AG10803 (cell line): ENCODE measurements around the genes TUSC1 and RIGI.

DNA sequence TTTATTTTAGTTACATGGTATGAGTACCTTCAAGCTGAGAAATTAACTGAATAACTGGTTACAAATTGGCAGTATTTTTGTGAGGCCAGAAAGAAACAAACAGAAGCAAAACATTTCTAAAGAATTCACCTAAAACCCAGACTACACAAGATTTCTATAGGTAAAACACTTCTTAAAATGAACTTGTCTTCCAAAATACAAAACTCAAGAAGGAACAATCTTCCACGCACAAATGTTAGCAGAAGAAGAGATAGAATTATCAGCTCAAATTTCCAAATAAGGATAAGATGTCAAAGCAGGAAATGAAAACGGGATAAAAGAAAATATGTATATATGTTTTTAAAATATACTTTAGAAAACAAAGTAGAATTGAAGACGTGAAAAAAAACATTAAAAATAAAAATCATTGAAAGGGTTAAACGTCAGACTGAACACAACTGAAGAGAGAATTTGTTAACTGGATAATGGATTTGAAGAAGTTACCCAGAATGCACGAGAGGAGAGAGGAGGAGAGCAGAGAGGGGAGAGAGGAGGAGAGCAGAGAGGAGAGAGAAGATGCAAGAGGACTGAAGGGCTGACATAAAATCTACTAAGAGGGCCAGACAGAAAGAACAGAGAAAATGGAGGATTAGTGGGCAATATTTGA, 68.6 kb downstream of the CDKN2A start:
- RRBS = no CpG with 5 or more reads among the region's 5 CpGs

- RRBS = no CpG with 5 or more reads among the region's 2 CpGs
Measured at GRCh38 chr9:21986811-21987123, 12.1 kb upstream of the CDKN2A start.

DNA sequence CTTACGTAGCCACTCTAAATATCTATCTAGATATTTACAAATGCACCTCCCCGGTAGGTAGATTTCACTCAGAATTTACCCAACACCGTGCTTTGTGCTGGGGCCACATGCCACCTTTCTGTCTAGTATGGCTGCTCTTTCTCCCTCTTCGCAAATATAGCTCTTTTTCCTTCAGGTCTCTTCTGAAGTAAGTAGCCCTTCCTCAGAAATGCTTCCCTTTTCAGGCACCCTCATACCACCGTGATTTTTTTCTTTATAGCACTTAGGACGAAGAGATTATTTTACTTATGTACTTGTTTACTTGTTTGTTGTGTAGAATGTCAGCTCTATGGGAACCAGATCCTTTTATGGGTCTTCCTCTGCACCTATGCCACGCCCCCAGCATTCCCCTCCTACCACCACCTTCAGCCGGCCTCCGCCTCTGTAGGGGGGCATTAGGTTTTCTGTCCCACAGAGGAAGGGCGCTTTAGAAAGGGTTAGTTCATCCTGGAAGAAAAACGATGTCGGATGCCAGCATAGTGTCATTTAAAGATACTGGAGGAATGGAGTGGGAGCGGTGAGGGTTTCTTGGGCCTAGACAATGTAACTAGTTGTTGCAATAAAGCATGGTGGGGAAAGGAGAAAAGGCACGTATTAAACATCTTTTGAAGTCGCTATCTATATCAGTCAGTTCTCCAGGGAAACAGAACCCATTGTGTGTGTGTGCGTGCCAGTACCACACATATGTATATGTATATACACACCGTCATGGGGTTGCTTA, 12.6 kb downstream of the CDKN2B start:
- RRBS = 86% methylated on average over 1 of the region's 17 CpGs

DNA sequence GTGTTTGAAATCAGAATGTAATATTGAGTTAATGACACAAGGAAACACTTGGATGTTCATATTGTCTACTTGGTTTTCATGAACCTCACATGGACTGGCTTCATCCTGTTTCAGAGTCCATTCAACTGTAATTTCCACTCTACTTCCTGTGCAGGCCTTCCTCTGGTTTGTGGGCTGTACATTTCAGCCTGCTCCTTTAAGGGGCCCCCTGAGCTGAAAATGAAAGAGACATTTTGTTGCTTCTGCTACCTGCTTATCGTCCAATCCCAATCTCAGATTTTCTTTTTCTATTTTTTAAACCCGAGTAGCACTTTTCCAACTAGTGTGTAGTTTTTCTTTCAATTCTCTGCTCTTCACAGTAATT, 41.9 kb upstream of the CDKN2B start:
- RRBS = no CpG with 5 or more reads among the region's 2 CpGs

DNA sequence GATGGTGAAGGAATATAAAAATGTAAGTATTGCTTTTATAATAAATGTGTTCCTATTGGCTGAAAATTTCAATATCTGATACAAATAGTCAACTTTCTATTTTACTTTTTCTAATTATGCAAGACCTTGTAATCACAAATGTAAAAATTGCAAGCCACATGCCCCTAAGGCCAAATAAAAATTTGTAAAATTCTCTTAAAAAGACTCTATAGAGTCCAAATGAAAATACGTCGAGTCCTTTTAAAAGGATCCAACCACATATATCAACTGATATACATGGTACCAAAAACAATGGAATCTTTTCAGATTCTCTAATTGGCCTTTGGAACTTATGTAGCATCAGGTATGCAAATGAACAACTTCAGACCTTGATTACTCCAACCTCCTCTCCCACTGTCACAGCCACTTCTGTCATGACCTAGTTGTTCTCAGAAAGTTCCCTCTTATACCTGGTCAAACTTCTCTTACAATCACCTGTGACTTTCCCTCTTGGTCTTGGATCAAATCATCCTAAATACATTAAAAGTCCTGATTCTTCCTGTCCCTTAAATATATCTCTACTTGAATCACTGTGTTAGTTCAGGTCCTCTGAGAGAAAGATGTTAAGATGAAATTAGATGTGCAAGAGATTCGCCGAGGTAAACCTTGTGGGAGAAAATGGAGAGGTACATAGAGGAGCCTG, 104.8 kb upstream of the CDKN2B start:
- RRBS = no CpG with 5 or more reads among the region's 4 CpGs

- RRBS = no CpG with 5 or more reads among the region's 32 CpGs
Measured at GRCh38 chr9:23537252-23538587, 288.3 kb downstream of the ELAVL2 start.

- RRBS = 2% methylated on average over 41 of the region's 111 CpGs
Measured at GRCh38 chr9:25677747-25678950, at the start of gene TUSC1. Gene TUSC1 (minus strand): TSS chr9:25678444.

DNA sequence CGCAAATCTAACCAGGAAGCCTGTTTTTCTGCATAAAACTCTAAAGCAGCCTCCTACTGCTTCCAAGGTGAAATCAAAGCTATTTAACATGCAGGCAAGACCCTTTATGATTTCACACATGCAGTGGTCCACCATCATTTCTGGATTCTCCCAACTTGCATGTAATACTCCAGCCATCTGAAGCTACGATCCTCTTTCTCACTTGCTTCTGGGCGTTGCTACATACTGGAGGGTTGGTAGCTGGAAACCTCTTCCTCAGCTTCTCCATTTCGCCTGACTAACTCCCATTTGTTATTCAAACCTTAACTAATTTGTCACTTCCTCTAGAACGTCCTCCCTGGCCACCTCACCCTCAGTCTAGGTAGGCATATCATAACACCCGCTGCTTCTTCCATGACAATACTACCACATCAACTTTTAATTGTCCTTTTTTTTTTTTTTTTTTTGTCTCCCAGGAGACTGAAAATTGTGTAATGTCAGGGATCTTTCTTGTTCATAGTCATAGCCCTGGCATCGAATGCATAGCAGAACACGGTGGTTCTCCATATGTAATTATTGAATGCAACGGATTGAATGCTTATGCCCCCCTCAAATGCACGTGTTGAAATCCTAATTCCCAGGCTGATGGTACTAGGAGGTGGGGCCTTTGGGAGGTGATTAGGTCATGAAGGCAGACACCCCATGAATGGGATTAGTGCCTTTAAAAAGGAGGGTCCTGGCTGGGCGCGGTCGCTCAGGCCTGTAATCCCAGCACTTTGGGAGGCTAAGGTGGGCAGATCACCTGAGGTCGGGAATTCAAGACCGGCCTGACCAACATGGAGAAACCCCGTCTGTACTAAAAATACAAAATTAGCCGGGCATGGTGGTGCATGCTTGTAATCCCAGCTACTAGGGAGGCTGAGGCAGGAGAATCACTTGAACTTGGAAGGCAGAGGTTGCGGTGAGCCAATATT, 72.8 kb upstream of the EQTN start:
- RRBS = no CpG with 5 or more reads among the region's 18 CpGs

GRCh38 chr9:27371628-27371814, 74.6 kb upstream of the EQTN start:
- RRBS = no CpG with 5 or more reads among the region's 2 CpGs

DNA sequence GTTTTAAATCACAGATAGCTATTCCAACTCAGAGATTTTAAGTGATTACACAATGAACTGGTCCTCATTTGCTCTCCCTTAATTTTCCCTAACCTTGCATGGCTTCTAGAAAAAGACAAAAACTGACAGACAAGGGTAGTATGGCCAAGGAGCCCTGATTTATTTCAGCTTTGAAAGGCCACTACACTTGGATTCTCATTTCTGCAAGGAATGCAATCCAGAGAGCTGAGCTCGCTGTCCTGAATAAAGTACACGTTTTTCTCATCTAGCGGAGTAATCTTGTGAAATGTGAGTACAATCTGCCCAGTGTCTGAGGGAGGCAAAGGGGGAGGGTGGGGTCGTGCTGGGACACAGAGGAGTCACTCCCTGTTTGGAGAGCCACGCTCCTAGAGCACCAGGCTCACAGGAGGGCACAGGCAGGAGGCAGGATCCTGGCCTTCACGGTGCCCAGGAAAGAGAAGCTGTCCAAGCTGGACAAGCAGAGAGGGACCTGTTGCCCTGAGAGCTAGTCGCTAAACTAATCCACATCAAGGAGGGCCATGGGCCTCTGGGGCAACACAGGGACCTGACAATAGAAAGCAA, 51.0 kb upstream of the IFNK start:
- RRBS = no CpG with 5 or more reads among the region's 7 CpGs

DNA sequence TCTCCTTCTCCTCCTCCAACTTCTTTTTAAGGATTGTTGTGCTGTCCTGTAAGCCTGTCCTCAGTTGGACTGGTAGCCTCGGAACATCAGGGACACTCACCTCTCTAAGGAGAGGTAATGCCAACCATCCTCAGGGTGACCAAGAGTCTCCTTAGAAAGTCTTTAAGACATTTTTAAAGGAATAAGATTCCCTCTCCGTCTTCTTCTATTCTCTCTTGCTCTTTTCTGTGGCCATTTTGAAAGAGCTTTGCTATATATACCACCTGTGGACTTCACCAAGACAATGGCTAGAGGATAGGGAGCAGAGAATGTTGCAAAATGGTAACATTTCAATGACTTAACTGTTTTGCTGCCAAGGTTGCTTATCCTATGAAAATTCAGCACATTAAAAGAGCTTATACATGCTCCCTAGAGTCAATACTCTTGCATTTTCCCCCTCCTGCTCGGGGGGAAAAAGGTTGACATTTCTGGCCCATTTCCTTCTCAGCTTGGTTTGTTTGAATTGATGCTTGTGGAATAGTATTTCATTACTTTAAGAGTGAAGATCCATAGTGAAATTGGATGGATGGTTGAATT, 1.0 kb downstream of the IFNK start:
- RRBS = no CpG with 5 or more reads among the region's 3 CpGs

GRCh38 chr9:27572486-27573343, 566 bp downstream of the C9orf72 start:
- RRBS = 1% methylated on average over 21 of the region's 48 CpGs

DNA sequence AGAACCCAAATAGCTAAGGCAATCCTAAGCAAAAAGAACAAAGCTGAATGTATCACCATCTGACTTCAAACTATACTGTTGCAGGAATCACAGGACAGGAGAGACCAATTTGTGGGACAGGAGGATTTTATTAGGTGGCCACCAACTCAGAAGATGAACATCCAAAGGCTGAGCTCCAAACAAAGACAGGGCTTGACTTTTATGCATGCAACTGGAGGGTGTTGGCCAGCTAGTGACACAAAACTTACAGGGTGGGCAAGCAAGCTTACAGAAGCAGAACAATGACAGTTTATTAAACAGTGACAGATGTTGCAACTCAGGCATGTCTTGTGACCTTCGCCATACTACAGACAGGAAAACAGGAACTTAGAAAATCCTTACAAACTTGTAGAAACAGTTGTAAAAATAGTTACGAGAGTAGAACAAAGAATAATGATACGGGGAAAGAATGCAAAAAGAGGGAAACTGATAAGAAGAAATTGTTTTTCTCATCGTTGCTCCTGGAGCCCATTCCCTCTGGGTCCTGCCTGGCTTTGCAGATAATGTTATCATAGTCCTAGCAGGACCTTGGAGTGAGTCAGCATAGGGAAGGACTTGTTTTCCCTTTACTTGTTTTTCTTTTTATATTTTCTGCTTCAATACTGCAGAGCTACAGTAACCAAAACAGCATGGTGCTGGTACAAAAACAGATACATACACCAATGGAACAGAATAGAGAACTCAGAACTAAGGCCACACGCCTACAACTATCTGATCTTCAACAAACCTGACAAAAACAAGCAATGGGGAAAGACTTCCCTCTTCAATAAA, 1088.0 kb upstream of the LINGO2 start:
- RRBS = no CpG with 5 or more reads among the region's 5 CpGs

DNA sequence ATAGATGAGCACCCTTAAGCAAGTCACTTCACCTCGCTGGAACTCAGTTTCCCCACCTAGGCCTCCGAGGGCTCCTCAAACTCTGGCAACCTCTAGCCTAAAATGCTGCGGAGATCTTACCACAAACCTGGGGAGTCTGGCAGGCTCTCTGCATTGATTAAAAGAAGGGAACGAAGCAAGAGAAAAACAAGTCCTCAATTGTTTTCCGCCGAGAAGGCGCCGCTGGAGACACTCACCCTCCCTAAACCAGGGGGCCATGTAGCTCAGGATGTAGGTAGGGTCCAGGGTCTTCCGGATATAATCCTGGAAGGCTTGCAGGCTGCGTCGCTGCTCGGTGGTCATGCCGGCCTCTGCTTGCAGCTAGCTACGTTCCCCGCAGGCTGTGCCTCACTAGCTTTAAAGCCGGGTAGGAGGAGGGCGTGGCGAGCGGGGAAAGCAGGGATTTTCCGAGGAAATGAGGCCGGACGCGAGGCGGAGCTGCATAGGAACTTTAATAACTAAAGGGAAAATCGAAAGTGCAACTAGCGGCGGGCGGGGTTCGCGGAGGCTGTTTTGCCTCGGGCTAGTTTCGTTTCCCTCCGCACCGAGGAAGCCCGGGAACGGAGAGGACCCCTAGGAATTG, at the start of gene RIGI:
RIGI (minus strand) TSS at position 372 of the 622 bp plus-strand sequence.
- RRBS = 2% methylated on average over 13 of the region's 36 CpGs

DNA sequence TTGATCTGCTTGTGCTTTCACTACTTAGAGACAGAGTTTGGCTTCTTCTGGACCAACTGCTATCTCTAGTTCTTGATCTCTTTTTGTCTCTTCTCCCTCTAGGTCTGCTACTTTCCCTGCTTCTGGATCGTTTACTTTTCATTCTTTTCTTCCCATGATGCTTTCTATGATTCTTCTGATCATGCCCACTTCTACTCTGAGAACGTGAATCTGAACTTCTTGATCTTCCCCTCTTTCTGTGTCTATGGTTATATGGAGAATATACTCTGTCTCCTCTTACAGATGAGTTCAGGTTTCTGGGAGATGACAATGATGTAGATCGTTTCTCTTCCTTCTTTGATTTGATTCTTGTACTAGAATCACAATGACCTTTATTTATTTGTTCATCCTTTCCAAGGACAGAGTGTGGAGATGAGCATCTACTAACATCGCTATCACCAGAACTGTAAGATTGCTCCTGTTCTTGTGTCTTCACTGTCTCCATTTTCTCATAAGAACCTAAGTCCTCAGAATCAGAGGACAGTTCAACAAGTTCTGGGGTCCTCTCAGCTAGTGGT, 9.5 kb upstream of the SMIM27 start:
- RRBS = no CpG with 5 or more reads among the region's 4 CpGs

DNA sequence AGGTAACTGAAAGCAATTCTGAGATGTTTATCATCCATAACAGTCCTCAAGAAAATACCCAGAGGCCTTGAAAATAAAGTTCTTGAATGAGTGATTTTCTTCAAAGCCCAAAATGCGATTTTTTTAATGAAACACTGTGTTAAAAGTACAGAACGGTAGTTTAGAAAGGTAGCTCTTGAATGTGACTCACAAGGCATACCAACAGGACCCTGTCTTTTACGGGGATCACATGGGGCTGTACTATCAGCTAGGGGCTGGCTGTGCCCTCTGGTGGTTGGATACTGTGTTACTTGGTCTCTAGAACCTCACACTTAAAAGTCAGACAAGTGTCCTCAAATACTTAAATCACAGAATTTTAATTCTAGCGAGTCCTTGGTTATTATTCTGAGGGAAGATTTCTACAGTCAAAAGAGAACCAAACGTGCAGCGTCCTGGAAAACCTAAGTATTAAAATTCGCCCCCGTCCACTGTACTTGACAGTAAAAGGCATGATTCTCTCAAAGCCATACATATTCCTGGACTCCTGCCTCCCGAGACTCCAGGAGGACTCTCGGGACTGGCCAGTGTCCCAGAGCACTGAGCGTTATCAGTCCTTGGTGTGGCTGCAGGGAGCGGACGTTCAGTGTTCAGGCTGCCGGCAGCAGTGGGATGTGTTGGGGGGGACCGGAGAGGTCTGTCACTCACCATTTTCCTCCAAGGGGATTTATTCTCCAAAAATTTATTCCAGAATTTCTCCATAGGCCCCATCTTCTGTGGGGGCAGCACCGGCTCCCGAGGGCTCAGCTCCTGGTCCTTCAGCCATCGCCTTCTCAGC, 555 bp downstream of the NDUFB6 start:
- RRBS = 2% methylated on average over 3 of the region's 18 CpGs

DNA sequence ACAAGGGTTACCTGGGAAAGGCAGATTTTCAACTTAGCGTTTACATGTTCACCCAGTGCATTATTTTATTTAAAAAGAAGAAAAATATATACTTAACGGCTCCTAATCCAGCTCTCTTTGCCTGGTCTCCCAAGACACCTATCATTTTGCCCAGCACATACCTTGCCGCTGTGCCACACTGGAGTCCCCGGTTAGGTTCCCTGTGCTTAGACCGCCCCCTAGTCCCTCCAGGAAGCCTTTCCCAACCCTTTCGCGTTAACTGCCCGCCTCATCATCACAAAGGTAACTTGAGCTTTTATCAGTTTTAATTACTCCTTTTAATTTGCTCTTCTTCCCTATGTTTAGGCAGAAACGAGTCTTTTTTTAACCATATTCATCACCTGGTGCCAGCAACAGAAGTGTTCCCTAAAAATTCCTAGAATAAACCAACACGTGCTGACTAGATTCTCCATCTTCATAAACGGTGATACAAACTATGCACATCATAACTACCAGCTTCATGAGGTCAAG, 19.7 kb downstream of the DNAJA1 start:
- RRBS = no CpG with 5 or more reads among the region's 11 CpGs

DNA sequence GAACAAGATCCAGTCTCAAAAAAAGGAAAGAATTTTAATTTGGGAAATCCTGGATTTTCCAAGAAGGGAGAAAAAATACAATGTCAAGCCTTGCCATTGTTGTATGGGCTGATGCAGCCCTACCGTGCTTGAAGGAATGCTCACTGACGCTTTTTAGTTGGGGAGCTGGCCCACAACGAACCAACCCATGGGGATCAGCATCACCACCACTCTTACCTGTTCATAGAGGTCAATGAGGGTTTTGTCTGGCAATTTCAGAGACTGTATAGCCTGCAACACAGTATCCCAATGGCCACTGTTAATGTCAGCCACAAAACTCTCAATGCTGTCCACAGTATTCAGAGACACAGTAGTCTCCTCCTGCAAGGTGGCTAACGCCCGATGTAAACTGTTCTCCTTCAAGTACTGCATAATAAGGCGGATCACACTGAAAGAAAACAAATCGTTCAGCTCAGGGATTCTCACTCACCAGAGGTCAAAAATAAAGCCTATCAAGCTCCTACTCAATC, 3.0 kb downstream of the SMU1 start:
- RRBS = no CpG with 5 or more reads among the region's 7 CpGs

DNA sequence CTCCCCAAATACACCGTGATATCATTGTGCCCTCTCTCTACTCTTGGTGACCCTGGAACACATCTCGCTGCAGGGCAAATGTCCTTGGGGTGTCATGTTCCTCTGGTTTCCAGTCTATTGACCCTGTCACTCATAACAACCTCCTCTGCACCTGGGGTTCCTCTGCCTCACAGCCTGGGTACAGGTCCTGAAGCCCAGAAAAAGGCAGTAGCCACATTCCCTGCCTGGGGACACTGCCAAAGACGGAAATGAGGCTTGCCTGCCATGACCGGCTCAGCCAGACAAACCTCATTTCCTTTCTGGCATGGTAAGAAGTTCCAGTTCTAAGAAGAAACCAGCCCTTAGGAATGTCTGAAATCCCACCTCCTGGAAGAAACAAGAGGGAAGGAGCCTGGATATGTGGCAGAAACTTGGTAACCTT, 30.5 kb upstream of the SMU1 start:
- RRBS = no CpG with 5 or more reads among the region's 4 CpGs

GRCh38 chr9:33137911-33139061, 28.9 kb downstream of the B4GALT1 start:
- RRBS = 86% methylated on average over 3 of the region's 21 CpGs